Neural cell (in vitro differentiated cells): ENCODE data around the gene TBX21.

GRCh38 chr17:46163595-46164494 lies 29.4 kb downstream of the KANSL1 start:
- RAMPAGE, long total RNA, result no peak

DNA sequence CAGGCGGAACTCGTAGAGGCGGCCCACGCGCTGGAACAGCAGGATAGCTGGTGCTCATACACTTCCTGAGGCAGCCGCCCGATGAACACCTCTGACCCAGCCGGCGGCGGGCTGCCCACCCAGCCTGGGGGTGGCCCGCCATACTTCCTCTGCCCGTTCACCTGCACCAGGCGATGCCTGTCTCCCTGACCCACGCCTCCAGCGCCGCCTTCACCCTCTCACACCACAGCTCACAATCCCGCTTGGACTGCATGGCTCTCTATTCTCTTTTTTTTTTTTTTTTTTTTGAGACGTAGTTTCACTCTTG lies 34.6 kb upstream of the LRRC37A start:
- RAMPAGE, long total RNA, result no peak

GRCh38 chr17:46929403-46929872 lies 6.5 kb downstream of the GOSR2 start:
- RAMPAGE, long total RNA, result no peak

DNA sequence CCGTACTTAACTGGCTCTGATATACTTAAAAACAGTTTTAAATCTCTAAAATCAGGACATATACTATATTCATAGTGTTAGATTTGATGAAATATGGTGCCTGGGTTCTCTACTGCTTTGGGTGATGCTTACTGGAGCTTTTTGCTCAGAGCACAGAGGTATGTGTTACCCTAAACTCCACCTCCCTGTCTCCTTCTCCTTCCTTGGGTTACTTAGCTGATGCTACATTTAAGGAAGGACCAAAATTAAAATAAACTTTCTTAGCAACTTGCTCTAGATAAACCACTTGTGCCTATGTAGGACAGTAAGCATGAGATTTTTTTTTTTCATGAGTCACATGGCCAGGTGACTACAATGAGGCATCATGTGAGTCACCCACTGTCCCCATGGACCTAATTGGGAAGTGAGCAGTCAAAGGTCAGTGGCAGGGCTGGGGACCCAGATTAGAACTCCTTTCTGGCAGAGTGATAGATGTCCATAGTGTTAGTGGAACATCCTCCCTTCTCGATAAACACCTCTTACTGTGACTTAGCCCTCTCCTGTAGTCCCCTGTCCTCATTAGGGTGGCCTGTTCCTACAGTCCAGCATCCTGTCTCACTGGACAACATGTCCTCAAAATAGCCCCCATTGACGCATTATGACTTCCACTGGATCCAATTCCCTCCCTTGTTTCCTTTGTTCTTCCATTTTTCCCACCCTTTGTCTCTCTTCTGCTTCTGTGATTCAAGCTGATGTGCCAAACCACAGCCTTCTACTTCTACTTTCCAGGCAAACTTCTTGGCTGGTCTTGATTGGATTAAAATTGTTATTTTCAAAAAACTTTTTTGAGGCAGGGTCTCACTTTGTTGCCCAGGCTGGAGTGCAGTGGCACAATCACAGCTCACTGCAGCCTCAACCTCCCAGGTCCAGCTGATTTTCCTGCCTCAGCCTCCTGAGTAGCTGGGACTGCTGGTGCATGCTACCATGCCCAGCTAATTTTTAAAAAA lies 12.4 kb downstream of the ITGB3 start:
- RAMPAGE, long total RNA, result no peak

DNA sequence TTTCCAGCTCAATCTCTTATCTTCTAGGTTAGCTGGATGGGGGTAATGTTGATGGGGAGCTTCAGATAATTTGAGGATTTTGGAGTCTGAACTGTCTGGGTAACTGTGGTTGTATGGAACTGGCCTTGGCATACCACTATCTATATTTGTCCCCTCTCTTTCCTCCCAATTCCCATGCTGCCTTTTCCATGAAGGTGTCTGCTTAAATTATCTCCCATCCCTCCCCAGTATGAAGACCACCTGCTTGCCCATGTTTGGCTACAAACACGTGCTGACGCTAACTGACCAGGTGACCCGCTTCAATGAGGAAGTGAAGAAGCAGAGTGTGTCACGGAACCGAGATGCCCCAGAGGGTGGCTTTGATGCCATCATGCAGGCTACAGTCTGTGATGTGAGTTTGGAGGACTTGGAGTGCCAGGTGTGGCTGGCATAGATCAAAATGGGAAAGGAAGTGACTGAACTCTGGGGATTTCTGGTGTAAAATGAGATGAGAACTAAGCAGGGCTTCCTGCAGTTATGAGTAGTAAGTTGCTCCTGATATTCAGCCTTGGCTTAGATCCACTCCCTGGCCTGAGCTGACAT lies 32.5 kb downstream of the ITGB3 start:
- RAMPAGE, long total RNA, result no peak

DNA sequence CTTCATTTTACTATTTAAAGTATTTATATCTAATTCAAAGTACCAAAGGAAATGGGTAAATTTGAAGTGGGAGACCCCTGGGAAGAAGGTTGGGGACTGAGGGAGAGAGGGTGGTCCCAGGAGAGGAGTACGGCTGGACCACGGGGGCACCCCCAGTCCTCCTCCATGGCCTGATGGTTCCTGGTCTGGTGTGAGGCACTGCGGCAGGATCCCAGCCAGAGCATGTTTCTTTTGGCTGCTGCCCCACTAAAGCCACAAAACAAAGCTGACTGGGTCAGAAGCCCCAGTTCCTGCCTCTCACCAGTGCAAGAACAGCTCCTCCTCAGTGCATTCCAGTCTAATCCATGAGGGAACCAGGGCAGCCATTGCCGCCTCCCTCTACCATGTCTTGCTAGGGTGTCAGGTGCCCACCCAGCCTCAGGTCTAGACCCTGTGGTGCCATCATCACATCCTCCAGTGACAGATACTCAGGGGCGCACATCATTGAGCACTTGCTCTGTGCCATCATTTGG lies 29.5 kb upstream of the EFCAB13 start:
- RAMPAGE, long total RNA, result no peak

GRCh38 chr17:47310362-47310793 lies 13.4 kb upstream of the EFCAB13 start:
- RAMPAGE, long total RNA, result no peak

DNA sequence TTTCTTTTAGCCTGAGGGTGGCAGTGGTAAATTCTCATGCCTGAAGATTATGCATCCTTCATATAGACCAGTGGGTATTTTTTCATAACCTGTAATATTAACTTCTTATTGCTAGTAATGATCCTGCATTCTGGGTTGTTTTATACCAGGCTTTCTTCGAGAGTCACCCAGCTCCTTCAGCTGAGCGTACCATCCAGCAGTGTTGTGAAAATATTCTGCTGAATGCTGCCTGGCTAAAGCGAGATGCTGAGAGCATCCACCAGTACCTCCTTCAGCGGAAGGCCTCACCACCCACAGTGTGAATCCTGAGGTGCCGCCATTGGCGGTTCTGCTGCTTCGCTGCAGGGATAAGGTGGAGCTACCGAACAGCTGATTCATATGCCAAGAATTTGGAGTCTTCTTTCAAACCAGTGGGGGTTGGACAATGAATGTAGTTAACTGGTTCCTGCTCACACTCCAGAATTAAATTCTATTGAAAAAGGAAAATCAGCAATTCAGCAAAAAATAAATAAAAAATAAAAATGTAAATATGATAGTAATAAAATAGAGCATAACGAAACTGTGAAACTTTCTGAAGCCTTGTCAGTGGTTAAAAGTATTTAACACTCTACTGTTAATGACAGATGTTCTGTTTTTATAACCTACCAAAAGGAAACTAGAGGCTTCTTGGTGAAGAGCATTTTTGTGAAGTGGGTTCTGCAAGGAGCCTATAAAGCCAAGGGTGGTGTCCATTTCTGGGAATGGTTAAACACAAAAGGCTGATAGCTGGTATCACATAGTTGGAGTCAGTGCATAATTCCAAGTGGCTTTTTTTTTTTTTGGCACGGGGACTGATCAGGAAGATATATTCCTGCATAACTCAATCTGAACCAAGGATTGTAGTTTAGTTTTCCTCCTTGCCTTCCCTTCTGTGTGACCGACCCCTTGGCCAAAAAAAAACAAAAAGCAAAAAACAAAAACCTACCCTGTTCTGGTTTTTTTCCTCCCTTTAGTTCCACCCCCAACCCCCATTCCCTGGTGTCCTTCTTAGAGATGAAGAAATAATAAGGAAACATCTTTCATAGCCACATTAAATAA lies 27.8 kb upstream of the KPNB1 start:
- RAMPAGE, long total RNA, result no peak

- RAMPAGE, long total RNA, result no peak
Observed at GRCh38 chr17:47656715-47657654, 7.3 kb downstream of the KPNB1 start.

GRCh38 chr17:47658260-47658792 lies 8.6 kb downstream of the KPNB1 start:
- RAMPAGE, long total RNA, result no peak

- RAMPAGE, long total RNA, result no peak
Observed at GRCh38 chr17:47670389-47670961, 20.8 kb downstream of the KPNB1 start.

- RAMPAGE, long total RNA, result no peak
Observed at GRCh38 chr17:47695897-47696424, 2.0 kb downstream of the TBKBP1 start.

DNA sequence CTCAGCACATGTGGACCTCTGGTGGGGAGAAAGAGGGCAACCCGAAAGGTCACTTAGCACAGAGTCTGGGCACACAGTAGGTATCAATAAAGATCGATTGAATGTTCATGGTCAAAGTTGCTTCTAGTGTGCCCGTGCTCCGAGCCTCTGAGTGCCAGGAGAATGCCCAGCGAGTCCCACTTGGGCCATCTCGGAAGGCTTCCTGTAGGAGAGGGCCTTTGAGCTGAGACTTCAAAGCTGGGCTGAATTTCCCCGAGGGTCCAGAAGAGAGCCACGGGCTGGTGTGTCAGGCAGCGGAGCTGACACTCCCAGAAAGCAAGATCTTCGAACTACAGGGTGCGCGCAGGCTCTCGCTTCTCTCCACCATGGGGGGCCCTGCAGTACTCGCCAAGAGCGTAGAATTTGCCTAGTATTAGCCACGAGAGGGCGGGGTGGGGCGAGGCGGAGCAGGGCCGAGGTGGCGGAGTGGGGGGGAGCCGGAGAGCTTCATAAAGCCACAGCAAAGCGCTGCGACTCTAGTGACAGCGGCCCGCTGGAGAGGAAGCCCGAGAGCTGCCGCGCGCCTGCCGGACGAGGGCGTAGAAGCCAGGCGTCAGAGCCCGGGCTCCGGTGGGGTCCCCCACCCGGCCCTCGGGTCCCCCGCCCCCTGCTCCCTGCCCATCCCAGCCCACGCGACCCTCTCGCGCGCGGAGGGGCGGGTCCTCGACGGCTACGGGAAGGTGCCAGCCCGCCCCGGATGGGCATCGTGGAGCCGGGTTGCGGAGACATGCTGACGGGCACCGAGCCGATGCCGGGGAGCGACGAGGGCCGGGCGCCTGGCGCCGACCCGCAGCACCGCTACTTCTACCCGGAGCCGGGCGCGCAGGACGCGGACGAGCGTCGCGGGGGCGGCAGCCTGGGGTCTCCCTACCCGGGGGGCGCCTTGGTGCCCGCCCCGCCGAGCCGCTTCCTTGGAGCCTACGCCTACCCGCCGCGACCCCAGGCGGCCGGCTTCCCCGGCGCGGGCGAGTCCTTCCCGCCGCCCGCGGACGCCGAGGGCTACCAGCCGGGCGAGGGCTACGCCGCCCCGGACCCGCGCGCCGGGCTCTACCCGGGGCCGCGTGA lies at the start of gene TBX21:
Gene TBX21, plus strand, starts transcription at position 518 of the 1,104 bp plus-strand sequence.
- RAMPAGE, long total RNA, result no peak

- RAMPAGE, long total RNA, result no peak
Observed at GRCh38 chr17:47830019-47830933, 1.1 kb downstream of the MRPL10 start.

DNA sequence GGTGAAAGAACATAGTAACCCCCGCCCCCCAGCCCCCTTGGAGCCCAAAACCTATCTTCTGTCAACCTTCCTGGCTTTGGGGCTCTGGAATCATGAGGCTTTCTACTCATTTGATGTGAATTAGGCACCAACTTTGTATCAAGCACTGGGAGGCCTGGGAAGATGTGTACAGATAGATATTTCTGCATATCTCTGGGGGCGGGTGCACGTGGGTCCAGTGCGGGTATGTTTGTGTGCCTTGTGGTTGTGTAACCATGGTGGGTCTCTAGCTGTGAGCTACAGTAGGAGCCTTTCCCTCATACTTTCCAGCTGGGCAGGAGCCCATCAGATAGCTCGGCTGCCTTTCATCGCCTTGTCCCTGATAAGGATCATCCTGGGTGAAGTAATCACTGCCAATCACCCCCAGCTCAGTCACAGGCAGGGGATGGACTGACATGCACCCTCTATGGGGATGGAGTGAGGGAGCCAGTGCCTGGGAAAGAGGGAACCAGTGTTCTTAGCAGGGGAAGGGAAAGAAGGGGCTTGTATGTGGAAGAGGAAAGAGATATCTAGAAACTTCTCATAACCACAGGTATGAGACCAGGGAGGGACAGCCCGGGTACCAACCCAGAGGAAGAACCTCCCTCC lies 3.1 kb upstream of the SCRN2 start:
- RAMPAGE, long total RNA, result no peak

DNA sequence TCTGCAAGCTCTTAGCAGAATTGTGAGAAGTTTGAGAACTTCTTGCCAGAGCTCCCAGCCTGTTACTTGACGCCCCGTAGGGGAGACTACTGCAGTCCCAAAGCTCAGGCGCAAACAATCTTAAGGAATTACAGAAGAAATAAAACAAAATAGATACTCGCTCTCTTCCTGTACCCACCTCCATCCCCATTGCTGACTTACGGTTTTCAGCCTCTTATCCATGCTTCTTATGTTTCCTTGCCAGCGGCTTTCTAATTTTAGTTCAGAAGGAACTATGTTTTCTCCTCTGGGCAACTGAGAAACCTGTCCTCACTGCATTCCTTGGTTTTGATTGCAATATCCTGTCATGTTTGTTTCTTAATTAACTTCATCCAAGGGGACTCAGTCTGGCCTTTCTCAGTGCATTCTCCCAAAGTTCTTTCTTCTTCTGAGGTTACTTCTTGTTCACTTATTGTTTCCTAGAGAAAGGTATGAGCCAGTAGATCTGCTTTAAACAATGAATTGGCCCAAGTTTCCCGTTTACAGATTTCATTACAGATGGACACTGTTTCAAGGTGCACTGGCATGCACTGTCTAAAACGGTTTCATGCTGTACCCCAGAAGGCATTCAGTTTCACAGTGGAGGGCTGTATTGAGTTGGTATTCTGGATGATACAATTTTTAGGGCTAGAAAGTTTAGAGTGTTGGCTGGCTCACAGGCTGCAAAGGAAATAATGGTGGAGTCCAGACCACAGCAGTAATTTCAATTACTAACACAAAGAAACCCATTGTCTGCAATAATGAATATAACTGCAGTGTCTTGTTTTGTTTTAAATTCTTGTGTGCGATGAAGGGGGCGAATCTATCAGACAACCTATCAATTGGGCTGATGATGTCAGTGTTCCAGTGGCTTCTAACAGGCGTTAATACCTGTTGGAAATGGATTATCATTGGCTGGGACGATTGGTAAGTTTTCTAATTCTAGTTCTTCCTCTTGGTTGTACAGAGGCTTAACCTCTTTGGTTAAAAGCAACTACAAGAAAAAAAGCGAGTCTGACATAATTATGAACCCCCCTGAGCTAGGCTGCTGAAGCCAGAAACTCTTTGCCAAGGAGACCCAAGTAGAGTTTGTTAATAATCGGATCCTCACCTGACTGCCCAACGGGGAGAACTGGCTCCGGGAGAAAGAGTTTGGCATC lies 1.3 kb downstream of the SP2 start:
- RAMPAGE, long total RNA, result no peak

DNA sequence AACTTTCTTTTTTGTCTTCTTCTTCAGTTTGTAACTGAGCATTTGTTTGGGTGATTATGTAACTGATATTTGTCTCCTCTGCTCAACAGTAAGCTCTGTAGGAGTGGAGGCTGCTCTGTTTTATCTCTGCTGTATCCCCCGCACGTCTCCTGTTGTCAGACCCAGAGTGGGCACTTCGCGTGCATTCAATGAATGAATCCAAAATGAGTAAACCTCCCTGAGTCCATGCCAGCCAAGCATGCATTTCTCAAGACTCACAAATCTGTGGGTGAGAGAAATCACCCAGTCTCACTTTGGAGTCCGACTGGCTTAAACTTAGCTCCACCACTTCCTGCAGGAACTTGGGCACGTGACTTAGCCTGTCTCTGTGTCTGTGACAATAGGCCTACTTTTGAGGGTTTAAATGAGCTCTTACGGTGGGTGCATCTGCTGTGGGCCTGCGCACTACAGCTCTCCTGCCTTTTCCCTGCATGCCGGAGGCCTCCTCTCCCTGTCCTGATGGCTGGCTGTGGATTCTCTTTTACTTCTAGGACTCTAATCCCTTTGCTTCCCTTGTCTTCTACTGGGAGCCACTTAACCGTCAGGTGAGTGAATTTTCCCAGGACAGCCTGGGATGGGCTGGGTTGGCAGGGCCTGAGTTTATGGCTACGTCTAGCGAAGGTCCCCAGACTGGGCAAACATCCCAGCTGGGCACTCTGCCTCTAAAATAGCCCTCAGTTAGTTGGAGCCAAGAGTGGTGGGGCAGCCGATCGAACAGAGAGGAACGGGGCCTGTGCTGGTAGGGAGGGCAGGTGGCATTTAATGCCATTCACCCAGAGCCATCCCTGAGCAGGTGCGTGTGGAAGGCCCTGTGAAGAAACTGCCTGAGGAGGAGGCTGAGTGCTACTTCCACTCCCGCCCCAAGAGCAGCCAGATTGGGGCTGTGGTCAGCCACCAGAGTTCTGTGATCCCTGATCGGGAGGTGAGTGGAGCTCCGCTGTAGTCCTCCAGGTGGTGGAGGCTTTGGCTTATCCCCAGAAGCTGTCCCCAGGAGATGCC lies 4.0 kb downstream of the PNPO start:
- RAMPAGE, long total RNA, result no peak

- RAMPAGE, long total RNA, result no peak
Observed at GRCh38 chr17:48055404-48056151, 7.4 kb downstream of the NFE2L1 start.

DNA sequence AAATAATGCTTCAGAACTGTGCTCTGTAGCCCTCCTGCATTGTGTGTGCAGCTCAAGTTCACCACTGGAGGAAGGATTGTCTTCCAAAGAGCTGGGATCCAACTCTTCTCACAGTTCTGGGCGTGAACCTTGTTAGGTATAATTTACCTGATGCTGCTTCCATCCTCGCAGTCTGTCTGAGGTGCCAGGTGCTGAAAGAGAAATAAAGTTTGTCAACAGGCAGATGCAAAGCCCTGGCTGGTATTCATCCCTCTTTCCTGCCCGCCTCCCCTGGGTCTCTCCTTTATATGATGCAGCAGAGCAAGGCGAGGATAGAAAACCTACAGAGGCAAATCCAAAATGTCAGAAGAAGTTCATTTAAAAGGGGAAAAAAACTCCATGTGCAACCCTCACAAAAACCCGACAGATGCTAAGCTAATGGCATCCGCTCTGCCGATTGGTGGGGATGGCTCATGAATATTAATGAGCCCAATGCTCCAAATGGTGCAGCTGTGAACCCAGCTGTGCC lies 15.3 kb downstream of the SNX11 start:
- RAMPAGE, long total RNA, result no peak

DNA sequence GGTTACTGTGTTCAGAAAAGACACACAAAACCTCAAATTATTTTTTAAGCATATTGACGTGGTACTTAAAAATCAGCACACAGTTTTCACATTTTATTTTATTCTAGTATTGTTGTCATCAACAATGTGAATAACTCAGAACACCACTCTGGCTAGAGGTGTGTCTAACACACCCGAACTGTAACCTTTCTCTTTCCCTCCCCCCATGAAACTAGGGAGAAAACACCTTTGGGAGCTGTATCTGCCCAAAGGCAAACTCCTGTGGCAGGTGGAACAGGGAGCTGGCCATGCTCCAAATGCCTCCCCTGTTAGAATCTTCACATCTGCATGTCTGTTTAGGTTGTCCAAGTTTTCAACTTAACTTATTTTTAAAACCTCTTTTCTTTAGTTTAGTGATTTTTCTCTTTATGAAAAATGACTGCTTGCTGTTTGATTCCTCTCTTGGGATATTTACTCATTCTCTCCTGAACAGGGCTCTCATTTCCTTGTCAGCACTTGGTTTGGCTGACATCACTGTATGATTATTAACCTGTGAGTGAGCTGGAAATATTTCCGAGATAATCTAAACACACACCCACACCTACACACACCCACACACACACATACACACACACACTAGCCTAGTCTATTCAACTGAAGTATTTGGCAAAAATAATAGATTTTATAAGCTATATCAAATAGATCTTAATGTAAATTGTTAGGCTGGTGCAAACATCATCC lies 158.1 kb downstream of the SNX11 start:
- RAMPAGE, long total RNA, result no peak